NCI-H460 (cell line): ENCODE data around the genes SYT15B, MAPK8, CHAT and ASAH2.

DNA sequence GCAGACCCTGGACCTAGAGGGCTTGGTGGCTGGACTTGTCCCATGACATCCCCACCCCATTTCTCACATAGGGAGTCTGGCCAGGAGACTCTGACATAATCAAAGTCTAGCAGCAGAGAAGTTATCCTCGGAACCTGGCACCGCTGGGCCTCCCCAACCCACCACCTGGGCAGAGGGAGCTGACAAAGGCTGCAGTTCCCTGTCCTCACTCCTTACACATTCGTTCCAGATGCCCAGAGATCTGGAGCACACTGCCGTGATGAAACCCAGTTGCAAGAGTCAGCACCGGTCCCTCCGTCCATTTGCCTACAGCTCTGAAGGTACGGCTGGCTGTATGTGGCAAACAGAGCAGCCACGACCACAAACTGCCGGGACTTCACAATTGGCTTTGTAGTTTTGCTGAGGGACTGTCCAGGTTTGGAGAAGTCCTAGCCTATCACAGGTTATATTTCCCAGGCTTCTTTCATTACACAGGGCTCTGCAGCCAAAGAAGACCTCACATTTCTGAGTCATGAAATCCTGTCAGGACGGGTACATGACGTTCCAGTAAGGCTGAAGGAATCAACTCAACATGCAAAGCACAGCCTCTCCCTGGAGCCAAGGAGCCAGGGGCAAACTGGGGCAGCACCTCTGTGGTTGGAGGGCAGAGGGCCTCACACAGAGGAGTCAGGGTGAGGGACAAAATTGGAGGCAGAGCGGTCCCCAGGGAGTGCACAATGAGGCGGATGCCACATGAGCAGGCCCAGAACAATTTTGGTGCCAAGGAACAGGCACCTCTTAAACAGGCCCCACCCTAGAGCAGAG is 116.5 kb upstream of the GDF10 start:
RAMPAGE:
- cytosol, long total RNA = no peak
- long total RNA = no peak
- nucleus, long total RNA = no peak

RAMPAGE:
- cytosol, long total RNA = no peak
- long total RNA = no peak
- nucleus, long total RNA = no peak
Observed at GRCh38 chr10:47207215-47207630, 92.8 kb upstream of the GDF10 start.

GRCh38 chr10:47261197-47261732 is 38.7 kb upstream of the GDF10 start:
RAMPAGE:
- cytosol, long total RNA = no peak
- long total RNA = no peak
- nucleus, long total RNA = no peak

GRCh38 chr10:47763038-47763609 is at the start of gene SYT15B:
Gene SYT15B, minus strand, starts transcription at chr10:47763592.
RAMPAGE:
- cytosol, long total RNA = no peak
- long total RNA = no peak
- nucleus, long total RNA = no peak

RAMPAGE:
- cytosol, long total RNA = no peak
- long total RNA = no peak
- nucleus, long total RNA = no peak
Observed at GRCh38 chr10:48194751-48195377, 79.6 kb downstream of the FRMPD2 start.

RAMPAGE:
- cytosol, long total RNA = no peak
- long total RNA = no peak
- nucleus, long total RNA = no peak
Observed at GRCh38 chr10:48287563-48288611, 13.4 kb upstream of the FRMPD2 start.

RAMPAGE:
- cytosol, long total RNA = start-site peak on the plus strand at chr10:48306668-48306680, 46 and 126 reads in 2 replicates
- long total RNA = no peak
- nucleus, long total RNA = start-site peak on the plus strand at chr10:48306656-48306702, 210 and 64 reads in 2 replicates
Observed at GRCh38 chr10:48306138-48307255, at the start of gene MAPK8. Gene MAPK8, plus strand, starts transcription at chr10:48306677.

GRCh38 chr10:48363948-48364333 is 57.5 kb downstream of the MAPK8 start:
RAMPAGE:
- cytosol, long total RNA = no peak
- long total RNA = no peak
- nucleus, long total RNA = no peak

GRCh38 chr10:48389437-48390275 is 83.2 kb downstream of the MAPK8 start:
RAMPAGE:
- cytosol, long total RNA = no peak
- long total RNA = no peak
- nucleus, long total RNA = no peak

DNA sequence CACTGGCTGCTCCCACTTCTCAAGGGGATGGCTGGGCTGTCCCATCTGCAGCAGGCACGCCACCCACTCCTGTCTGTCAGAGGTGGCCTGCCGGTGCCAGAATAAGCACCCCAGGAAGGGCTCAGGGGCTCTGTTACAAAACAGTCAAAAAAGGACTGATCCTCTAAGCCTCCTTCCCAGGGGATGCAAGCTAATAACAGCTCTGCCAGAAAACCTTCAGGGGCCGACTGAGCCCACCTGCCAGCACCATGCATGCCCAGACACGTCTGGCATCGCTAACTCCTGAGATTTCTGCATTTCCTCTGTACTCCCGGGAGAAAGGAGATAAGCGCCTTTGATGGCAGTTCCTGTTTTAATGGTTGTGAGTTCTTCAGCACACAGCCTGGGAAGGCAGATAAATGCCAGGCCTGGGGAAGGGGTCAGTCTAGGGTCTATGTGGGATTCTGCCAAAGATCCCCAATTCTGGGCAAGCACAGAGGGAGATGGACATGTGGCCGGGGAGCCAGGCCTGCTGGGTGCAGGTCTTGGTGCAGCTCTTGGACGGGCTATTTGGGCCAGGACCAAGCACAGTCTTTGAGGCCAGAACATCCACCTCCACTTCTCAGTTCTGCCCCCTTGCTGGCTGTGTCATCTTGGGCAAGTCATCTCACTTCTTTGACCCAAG is 128.4 kb downstream of the ARHGAP22 start:
RAMPAGE:
- cytosol, long total RNA = no peak
- long total RNA = no peak
- nucleus, long total RNA = no peak

DNA sequence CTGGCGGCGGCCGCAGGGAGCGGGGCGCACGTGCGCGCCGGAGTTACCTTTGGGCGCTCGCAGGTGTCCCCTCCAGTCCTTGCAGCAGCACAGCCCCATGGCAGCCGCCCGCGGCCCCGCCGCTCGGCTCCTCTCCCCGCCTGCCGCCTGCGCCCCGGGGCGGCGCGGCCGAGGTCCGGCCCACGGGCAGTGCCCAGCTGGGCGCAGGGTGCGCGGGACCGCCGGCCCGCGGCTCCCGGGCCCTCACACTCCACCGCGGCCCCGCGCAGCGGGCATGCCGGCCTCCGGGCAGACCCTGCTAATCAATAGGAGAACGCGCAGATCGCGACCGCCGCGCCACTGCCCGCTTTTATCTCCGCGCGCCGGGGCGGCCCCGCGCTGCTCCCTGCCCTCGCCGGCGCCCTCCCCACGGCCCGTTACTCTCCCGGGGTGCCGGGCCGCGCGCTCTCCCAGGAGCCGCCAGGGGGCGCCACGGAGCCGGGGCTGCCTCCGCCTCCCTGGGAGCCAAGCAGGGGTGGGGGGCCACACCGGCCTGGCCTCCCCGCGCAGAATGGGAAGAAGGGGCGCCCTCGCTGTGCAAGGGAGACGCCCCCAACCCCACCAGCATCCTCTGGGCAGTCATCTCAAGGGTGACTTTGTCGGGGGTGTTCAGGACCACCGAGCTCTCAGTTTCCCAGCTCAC is 80.7 kb downstream of the ARHGAP22 start:
RAMPAGE:
- cytosol, long total RNA = no peak
- long total RNA = no peak
- nucleus, long total RNA = no peak

RAMPAGE:
- cytosol, long total RNA = no peak
- long total RNA = no peak
- nucleus, long total RNA = no peak
Observed at GRCh38 chr10:48667897-48668774, 16.5 kb upstream of the WDFY4 start.

DNA sequence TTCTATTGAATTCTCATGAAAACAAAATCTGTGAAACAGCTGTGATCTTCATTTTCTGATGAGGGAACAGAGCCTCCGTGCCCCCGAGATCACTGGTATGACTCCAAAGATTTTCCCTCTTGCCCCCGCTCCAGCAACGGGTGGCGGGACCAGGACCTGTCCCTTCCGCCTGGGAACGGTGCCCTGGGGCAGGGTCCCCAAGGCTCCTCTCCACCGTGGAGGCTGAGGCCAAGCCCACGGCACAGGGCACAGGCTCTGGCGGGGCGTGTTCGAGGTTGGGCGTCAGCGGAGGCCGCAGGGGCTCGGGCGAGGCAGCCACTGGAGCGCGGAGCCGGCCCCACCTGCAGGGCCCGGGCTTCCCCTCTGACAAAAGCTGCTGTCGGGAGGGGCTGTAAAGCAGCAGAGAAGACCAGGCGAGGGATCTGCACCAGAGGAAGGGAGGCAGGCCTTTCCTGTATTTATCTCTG is 13.2 kb upstream of the WDFY4 start:
RAMPAGE:
- cytosol, long total RNA = no peak
- long total RNA = no peak
- nucleus, long total RNA = no peak

DNA sequence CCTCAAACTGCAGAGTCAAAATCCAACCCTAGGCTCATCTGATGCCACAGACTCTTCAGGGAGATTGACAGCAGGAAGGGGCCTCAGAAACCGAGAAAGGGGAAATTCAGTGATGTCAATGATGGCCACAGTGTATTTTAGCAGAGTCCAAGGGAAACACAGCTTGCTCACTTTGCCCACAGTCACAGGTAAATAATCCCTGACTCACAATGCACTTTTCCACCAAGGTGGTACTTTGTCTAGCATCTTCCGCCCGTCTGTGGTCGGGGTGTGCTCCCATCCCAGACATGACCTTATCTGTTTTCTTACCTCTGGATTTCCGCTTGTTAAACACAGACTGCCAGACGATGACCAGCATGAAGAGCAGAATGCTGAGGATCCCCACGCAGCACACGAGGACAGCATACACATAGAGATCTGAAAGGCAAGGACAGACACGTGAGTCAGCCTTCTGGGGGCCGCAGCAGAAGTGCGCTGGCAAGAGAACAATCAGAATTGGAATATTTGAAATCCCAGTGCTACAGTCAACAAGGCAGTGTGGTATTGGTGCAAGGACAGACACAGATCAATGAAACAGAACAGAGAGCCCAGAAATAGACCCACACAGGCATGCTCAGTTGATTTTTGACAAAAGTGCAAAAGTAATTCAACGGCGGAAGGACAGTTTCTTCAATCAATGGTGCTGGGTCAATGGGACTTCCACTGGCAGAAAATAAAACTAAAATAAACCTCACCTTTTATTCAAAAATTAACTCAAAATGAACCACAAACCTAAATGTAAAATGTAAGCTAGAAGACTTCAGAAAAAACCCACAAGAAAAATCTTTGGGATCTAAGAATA is 38.2 kb downstream of the VSTM4 start:
RAMPAGE:
- cytosol, long total RNA = no peak
- long total RNA = no peak
- nucleus, long total RNA = no peak

RAMPAGE:
- cytosol, long total RNA = no peak
- long total RNA = no peak
- nucleus, long total RNA = no peak
Observed at GRCh38 chr10:49299770-49300435, 933 bp downstream of the C10orf71 start.

DNA sequence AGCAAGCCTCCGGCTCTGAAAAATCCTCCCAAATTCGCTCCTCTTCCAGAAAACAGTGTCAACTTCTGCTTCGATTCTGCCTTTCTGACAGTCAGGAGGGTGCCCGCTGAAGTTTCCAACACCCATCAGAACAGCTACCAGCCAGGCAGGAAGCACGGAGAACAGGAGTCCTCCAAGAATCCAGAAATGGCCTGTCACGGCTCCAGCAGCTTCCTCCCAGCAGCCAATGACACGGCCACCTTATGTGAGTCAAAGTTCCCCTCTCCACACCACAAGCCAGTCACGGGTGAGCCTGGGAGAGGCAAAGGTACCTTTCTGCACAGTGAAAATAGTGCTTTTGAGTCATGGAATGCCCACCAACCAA is 24.1 kb downstream of the C10orf71 start:
RAMPAGE:
- cytosol, long total RNA = no peak
- long total RNA = no peak
- nucleus, long total RNA = no peak

RAMPAGE:
- cytosol, long total RNA = no peak
- long total RNA = no peak
- nucleus, long total RNA = no peak
Observed at GRCh38 chr10:49362421-49362744, 33.5 kb downstream of the DRGX start.

DNA sequence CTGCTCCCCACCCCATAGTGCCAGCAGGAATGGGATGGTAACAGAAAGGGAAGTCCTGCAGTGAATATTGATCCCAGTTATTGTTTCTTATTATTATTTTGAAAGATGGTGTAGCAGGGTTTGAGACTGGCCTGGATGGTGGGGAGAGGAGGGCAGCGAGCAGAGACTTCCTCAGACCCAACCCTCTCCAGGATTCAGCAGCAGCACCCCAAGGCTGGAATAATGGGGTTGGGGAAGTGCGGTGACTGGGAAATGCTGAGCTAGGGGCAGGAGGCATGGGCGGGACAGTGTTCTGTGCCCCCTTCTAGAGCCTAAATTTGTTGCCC is at the start of gene CHAT:
Gene CHAT, plus strand, starts transcription at position 251 of the 326 bp plus-strand sequence.
RAMPAGE:
- cytosol, long total RNA = no peak
- long total RNA = no peak
- nucleus, long total RNA = no peak

DNA sequence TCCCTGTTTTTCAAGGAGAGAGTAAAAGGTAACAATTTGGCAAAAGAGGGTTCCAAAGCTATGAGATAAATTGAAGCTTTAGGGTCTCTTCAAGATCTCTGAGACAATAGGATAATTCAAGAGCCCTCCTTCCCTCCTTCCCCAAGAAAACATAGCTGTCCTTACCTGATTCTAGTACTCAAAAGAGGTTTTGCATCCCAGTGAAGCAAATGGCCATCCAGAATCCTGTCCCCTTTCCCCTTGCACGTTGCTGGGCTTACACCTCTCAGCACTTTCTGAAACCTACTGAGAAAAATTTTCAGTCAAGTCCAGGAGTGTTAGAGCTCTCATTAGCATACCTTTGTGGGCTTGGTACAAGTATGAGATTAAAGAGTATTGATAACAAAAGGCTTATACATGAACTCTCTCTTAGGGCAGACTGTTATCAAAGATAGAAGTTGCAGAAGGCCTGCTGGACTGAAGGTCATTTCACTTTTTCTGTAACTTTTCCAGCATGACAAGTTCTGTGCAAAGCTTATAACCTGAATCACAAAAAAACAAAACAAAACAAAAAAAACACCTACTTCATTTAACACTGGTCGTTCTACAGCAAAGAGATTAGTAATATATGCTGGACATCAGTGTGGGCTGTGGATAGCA is at the start of gene ASAH2:
Gene ASAH2, minus strand, starts transcription at position 287 of the 639 bp plus-strand sequence.
RAMPAGE:
- cytosol, long total RNA = no peak
- long total RNA = no peak
- nucleus, long total RNA = no peak

RAMPAGE:
- cytosol, long total RNA = no peak
- long total RNA = no peak
- nucleus, long total RNA = no peak
Observed at GRCh38 chr10:50361161-50361785, 110.0 kb upstream of the ASAH2 start.